ENCODE results near the gene CHD9.

- PRO-cap, 5 experiments: no peak in any of the 5 experiments
- RAMPAGE, long total RNA, 2 experiments: no peak in any of the 2 experiments
- RRBS: 6% methylated on average over 2 of the region's 18 CpGs
Measured at GRCh38 chr16:50066581-50066910, 776 bp downstream of the HEATR3 start.

- PRO-cap, 5 experiments: no peak in any of the 5 experiments
- RAMPAGE, long total RNA, 2 experiments: no peak in any of the 2 experiments
- RRBS: no CpG with 5 or more reads among the region's 7 CpGs
Measured at GRCh38 chr16:50105359-50105836, 39.6 kb downstream of the HEATR3 start.

- PRO-cap, 5 experiments: no peak in any of the 5 experiments
- RAMPAGE, long total RNA, 2 experiments: no peak in any of the 2 experiments
- RRBS: no CpG with 5 or more reads among the region's 9 CpGs
Measured at GRCh38 chr16:50227675-50228184, 38.6 kb upstream of the ADCY7 start.

- PRO-cap, 5 experiments: no peak in any of the 5 experiments
- RAMPAGE, long total RNA, 2 experiments: no peak in any of the 2 experiments
- RRBS: no CpG with 5 or more reads among the region's 8 CpGs
Measured at GRCh38 chr16:50272056-50272528, 5.7 kb downstream of the ADCY7 start.

DNA sequence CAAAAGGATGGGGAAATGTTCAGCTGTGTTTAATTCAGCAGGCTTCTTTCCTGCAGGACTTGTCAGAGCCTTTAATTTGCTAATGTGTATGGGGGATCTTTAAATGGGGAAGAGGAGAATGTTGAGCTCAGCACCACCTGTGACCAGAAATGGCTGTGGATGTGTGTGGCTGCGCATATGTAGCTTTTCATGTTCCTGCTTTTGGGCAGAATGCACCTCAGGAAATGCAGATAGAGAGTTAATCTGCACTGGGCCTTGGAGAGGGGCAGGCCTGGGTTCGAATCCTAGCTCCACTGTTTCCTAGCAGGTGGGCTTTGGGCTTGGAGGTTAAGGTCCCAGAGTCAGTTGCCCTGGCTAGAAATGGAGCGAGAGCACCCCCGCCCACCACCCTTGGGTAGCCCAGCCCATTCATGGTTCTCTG is 9.2 kb downstream of the ADCY7 start:
- PRO-cap, 5 experiments: peak in 1 of 5 experiments; most common minus-strand start position 150 of the sequence (in 1)
- RAMPAGE, long total RNA, 2 experiments: no peak in any of the 2 experiments
- RRBS: no CpG with 5 or more reads among the region's 4 CpGs

DNA sequence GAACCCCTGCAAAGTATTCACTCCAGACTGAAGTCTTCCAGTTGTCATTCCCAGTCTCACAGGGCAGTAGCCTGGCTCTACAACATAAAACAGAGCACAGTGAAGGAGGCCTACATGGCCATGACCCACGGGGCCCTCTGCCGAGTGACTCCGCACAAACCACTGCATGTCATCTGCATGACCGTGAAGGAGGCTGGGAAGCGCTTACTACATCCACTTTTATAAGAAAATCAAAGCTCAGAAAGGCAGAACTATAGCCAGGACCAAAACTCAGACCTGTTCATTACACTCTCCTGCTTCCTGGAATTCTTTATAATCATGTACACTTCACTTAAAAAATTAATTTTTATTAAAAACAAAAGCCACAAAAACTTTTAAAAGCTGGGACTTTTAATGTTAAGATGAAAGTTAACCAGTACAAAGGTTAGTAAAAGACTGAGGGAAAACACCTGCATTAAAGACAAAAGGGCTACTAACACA is 42.4 kb downstream of the BRD7 start:
- PRO-cap, 5 experiments: no peak in any of the 5 experiments
- RAMPAGE, long total RNA, 2 experiments: no peak in any of the 2 experiments
- RRBS: no CpG with 5 or more reads among the region's 5 CpGs

GRCh38 chr16:50338825-50339395 is 29.9 kb downstream of the BRD7 start:
- PRO-cap, 5 experiments: peak in 2 of 5 experiments; most common plus-strand start chr16:50339102 (in 1); most common minus-strand start chr16:50339026 (in 1)
- RAMPAGE, long total RNA, 2 experiments: no peak in any of the 2 experiments
- RRBS: no CpG with 5 or more reads among the region's 8 CpGs

DNA sequence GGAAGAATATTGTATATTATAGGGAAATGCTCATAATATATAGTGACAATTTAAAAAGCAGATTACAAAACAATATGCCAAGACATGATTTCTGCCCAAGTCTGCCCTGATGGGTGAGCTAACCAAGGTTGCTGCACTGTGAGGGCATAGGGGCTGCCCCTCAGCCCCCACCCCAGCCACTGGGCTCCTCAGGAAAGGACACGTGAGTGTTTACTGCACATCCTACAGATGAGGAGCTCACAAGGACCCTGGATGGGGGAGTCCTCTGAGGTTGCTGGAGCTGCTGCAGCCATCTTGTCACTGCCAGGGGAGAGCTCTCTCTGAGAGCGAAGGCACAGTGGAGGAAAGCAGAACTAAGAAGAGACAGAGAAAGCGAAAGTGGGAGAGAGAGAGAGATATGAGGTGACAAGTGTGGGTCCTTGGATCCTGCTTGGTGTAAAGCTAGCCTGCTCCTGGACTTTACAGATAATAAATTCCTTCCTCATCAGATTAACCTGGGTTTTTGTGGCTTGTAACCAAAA is 14.5 kb downstream of the SNX20 start:
- PRO-cap, 5 experiments: no peak in any of the 5 experiments
- RAMPAGE, long total RNA, 2 experiments: no peak in any of the 2 experiments
- RRBS: no CpG with 5 or more reads among the region's 3 CpGs

GRCh38 chr16:50709100-50709840 is 15.9 kb downstream of the NOD2 start:
- PRO-cap, 5 experiments: no peak in any of the 5 experiments
- RAMPAGE, long total RNA, 2 experiments: no peak in any of the 2 experiments
- RRBS: no CpG with 5 or more reads among the region's 11 CpGs

DNA sequence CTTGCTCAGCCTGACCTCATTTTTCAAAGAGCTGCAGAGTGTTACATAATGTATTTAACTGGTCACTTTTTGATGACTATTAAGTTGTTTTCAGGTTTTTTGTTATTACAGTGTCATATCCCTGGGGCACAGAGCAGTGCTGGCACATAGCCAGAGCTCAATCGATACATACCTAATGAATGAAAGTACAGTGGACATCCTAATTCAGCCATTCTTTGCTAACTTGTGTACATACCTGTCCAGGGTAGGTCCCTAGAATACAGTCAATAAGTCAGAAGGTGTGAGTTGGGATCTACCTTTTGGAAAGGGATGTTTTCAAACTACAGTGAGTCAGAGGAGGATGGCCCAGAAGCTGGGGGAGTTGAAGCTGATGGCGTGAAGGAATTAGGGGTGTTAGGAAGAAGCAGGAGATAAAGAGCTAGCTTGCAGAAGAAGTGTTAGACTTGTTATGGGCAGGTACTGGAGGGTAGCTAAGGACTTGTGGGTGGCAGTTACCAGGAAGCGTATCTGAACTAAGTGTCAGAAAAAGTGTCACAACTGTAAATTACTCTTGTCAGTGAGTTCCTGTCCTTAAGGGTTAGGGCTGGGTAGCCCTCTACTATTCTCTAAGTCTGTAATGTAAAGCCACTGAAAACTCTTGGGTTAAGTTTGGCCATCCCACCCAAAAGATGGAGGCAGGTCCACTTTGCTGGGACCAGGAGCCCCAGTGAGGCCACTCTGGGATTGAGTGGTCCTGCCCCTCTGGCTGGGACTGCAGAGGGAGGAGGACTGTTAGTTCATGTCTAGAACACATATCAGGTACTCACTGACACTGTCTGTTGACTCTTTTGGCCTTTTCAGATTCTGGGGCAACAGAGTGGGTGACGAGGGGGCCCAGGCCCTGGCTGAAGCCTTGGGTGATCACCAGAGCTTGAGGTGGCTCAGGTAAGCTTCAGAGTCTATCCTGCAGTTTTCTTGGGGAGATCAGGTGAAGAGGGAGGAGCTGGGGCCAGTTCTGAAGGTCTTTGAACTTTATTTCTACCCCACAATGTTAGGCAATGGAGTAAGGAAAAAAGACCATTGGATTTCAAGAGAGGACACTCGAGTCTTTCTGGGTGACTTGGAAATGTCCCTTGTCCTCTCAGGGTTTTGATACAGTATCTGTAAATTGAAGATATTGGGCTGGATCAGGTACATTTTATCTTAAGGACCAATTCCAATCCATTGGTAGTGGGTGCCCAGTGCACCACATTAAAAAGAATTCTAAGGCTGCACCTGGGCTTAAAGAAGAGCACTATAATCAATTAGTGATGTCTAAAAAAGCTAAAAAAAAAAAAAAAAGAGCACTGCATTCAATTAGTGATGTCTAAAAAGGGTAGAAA is 19.6 kb upstream of the CYLD start:
- PRO-cap, 5 experiments: no peak in any of the 5 experiments
- RAMPAGE, long total RNA, 2 experiments: no peak in any of the 2 experiments
- RRBS: no CpG with 5 or more reads among the region's 5 CpGs

DNA sequence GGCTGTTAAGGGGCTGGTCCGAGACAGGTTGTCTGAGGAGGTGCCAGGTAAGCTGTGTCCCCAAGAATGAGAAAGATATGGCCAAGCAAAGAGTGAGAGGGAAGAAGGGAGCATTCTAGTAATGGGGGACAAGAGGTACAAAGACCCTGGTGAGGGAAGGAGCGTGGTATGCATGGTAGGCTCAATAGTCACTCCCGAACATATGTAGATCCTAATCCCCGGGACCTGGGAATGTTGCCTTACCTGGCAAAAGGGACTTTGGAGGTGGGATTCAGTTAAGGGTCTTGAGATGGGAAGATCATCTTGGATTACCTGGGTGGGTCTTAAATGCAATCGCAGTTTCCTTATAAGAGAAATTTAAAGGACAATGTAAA is 7.1 kb upstream of the CYLD start:
- PRO-cap, 5 experiments: no peak in any of the 5 experiments
- RAMPAGE, long total RNA, 2 experiments: no peak in any of the 2 experiments
- RRBS: no CpG with 5 or more reads among the region's 5 CpGs

DNA sequence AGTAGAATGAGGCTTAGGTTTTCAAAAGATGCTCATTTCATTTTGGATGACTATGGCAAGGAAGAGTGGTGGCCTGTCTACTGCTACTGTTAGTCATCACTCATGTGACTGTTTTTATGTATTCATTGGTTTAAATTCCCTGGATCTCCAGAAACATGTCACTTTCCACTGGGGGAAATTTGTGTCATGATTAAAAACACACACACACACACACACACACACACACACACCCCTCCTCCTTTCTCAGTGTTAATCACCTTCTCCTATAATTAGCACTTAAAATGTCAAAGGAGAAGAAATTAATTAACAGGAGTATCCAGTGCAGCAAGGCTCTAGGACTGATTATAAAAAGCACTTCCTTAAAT is 1.1 kb upstream of the CYLD start:
- PRO-cap, 5 experiments: no peak in any of the 5 experiments
- RAMPAGE, long total RNA, 2 experiments: no peak in any of the 2 experiments

- PRO-cap, 5 experiments: no peak in any of the 5 experiments
- RAMPAGE, long total RNA, 2 experiments: no peak in any of the 2 experiments
- RRBS: no CpG with 5 or more reads among the region's 9 CpGs
Measured at GRCh38 chr16:50749550-50750177, 7.8 kb downstream of the CYLD start.

GRCh38 chr16:50841059-50841575 is 99.2 kb downstream of the CYLD start:
- PRO-cap, 5 experiments: peak in 3 of 5 experiments; most common plus-strand start chr16:50841239 (in 2); most common minus-strand start chr16:50841278 (in 1)
- RAMPAGE, long total RNA, 2 experiments: no peak in any of the 2 experiments
- RRBS: 14% methylated on average over 8 of the region's 32 CpGs

GRCh38 chr16:51181019-51182033 is 30.3 kb upstream of the SALL1 start:
- PRO-cap, 5 experiments: peak in 1 of 5 experiments; most common plus-strand start chr16:51181729 (in 1)
- RAMPAGE, long total RNA, 2 experiments: no peak in any of the 2 experiments
- RRBS: no CpG with 5 or more reads among the region's 8 CpGs

DNA sequence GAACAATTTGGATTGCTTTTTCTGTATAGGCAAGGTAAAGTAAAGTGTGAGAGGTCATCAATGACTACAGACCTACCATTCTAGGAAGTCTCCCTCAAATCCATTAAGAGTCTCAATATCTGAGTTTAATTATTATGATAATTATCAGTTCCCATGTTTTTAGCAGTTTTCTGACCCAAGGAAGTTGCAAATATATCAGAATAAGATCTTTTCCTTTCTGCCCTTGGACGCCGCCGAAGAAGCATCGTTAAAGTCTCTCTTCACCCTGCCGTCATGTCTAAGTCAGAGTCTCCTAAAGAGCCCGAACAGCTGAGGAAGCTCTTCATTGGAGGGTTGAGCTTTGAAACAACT is 494.4 kb upstream of the SALL1 start:
- PRO-cap, 5 experiments: no peak in any of the 5 experiments
- RAMPAGE, long total RNA, 2 experiments: no peak in any of the 2 experiments
- RRBS: no CpG with 5 or more reads among the region's 6 CpGs

- PRO-cap, 5 experiments: no peak in any of the 5 experiments
- RAMPAGE, long total RNA, 2 experiments: no peak in any of the 2 experiments
- RRBS: no CpG with 5 or more reads among the region's 10 CpGs
Measured at GRCh38 chr16:51834169-51834592, 683.1 kb upstream of the SALL1 start.

DNA sequence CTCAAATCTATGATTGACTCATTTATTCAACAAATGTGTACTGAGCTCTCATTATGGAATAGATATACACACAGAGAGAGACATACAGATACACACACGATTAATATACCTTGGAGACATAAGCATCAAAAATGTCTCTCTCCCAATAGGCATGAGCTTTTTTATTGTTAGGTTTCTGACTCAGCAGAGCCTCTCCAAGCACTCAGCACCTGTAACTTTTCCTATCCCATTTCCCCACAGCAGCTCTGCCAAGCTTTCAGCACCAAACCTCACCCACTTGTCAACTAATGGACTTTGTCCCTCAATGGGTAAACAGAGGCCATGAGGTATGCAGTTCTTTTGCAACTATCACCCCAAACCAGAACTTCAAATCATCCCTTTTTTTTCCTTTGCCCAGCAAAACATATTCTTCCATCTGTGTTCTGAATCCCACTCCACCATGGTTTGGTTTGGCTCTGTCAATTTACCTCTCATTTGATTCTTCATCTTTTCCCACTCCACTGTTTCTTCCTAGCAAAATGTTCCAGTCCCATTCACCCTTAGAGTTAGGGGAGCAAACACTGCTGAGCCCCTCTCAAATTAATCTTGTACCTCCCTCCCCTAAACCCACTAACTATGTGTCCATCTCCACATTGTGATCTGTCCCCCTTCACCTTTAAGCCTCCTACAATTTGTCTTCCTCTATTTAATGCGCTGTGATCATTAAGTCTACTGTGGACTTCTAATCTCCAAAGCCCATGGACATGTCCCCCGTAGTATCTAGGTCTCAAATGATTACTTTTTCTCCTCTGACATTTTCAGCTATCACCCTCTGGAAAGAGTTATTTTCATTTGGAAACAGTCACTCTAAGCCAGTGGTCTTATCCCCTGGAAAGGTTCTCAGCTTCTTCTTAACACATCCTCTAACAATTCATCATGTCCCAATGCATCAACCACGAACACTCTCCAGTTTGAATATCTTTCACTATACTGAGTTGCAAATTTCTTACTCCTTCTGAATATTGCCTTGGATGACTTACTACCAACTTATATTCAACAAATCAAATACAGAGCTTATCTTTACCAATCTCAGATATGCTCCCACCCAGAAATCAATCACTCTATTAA is 57.9 kb downstream of the TOX3 start:
- PRO-cap, 5 experiments: peak in 1 of 5 experiments; most common plus-strand start position 409 of the sequence (in 1); most common minus-strand start position 238 of the sequence (in 1)
- RAMPAGE, long total RNA, 2 experiments: no peak in any of the 2 experiments
- RRBS: no CpG with 5 or more reads among the region's 4 CpGs

- PRO-cap, 5 experiments: peak in 1 of 5 experiments; most common plus-strand start chr16:52526681 (in 1)
- RAMPAGE, long total RNA, 2 experiments: no peak in any of the 2 experiments
- RRBS: no CpG with 5 or more reads among the region's 2 CpGs
Measured at GRCh38 chr16:52526543-52526779, 20.5 kb downstream of the TOX3 start.

- PRO-cap, 5 experiments: peak in 5 of 5 experiments; most common plus-strand start chr16:53055040 (in 5); most common minus-strand start chr16:53054842 (in 4)
- RAMPAGE, long total RNA, 2 experiments: start-site peak on the plus strand in 1 of 2 experiments, at chr16:53054987-53055041 at its widest, 779 reads per replicate
- RRBS: 3% methylated on average over 7 of the region's 33 CpGs
Measured at GRCh38 chr16:53054658-53055085, at the start of gene CHD9. CHD9 (plus strand) TSS chr16:53054991.